Fibroblast of villous mesenchyme (primary cell): ENCODE results near the genes DYNC1LI1 and PDCD6IP.

DNA sequence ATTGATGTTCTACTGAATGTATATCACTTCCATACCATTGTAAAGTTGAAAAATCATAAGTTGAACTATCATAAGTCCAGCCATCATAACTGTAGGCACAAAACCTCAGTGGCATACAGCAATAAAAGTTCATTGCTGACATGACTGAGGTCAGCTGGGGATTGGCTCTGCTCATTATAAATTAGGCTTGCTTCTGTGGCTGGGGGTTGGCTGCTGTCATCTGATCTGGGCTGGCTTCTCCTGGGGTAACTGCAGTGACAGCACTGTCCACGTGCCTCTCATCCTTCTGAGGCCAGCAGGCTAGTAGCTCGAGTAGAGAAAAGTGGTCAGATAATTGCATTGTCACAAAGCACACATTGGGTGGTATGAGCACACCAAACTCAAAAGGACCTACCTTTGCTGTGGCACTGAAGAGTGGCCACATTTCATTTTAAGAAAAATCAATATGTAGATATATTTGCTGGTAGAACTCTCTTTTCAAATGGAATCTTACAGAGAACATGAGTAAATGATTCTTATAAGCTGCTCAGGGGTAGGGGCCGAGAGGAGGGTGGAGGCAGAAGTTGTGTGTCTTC, 31.3 kb downstream of the CMTM7 start:
- CAGE, long polyA plus RNA = no peak

GRCh38 chr3:32448631-32449204, 53.9 kb downstream of the CMTM6 start:
- CAGE, long polyA plus RNA = no peak

- CAGE, long polyA plus RNA = no peak
These were observed at the start of gene DYNC1LI1 for GRCh38 chr3:32570452-32571538. Gene DYNC1LI1 (minus strand): TSS chr3:32570858.

DNA sequence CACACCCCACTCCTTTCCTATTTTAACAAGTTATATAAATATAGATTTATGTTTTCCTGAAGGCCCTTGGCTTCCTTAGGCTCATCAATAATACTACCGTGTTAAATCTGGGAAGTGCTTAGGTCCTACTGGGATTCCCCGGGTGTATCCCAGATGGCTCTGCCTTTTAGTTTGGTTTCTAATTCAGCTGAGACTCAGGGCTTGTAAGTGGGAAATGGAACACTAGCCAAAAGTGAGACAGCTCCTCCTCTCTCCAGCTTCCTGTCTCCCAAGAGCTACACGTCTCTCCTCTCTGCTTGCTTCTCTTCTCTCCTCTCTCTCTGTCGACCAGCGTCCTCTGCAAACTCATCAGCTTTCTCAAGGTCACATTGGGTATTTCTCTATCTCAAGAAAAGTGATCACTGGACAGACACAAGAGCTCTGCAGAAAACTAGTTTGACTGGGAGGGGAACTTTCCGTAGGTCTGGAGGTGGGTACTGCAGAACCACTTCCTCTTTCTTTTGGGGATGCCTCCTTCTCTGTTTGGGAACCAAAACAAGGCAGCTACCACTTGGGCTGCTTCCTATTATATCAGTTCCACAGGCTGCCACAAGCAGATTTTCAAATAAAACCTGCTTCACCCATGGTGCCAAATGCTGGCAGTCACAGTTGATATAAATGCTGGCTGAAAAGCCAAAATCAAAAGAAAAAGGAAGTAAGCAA, 7.0 kb upstream of the DYNC1LI1 start:
- CAGE, long polyA plus RNA = no peak

- CAGE, long polyA plus RNA = no peak
These were observed 18.6 kb downstream of the CNOT10 start for GRCh38 chr3:32703401-32704150.

GRCh38 chr3:32800391-32800883, 17.4 kb upstream of the TRIM71 start:
- CAGE, long polyA plus RNA = no peak

DNA sequence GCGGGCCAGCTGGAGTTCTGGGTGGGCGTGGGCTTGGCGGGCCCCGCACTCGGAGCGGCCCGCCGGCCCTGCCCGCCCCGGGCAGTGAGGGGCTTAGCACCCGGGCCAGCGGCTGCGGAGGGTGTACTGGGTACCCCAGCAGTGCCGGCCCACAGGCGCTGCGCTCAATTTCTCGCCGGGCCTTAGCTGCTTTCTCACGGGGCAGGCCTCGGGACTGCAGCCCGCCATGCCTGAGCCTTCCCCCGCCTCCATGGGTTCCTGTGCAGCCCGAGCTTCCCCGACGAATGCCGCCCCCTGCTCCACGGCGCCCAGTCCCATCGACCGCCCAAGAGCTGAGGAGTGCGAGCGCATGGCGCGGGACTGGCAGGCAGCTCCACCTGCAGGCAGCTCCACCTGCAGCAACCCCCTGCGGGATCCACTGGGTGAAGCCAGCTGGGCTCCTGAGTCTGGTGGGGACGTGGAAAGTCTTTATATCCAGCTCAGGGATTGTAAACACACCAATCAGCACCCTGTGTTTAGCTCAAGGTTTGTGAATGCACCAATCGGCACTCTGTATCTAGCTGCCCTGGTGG, 48.5 kb upstream of the CCR4 start:
- CAGE, long polyA plus RNA = no peak

- CAGE, long polyA plus RNA = no peak
These were observed 49.6 kb downstream of the CCR4 start for GRCh38 chr3:33000993-33001591.

DNA sequence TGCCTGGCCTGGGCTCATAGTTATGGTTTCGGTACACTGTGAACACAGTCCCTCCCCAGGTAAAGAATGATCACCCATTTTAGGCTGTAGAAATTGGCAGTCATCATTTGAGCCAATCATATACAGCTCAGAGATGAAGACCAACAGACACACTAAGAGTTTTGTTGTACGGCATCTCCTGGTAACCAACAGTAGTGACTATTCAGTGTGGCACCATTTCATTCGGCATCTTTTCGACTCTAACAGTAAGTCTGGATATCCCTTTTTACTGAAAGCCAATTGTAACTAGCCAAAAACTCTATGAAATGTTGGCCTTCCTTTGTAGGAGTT, 33.5 kb downstream of the UBP1 start:
- CAGE, long polyA plus RNA = no peak

- CAGE, long polyA plus RNA = no peak
These were observed 13.6 kb downstream of the UBP1 start for GRCh38 chr3:33426372-33427198.

DNA sequence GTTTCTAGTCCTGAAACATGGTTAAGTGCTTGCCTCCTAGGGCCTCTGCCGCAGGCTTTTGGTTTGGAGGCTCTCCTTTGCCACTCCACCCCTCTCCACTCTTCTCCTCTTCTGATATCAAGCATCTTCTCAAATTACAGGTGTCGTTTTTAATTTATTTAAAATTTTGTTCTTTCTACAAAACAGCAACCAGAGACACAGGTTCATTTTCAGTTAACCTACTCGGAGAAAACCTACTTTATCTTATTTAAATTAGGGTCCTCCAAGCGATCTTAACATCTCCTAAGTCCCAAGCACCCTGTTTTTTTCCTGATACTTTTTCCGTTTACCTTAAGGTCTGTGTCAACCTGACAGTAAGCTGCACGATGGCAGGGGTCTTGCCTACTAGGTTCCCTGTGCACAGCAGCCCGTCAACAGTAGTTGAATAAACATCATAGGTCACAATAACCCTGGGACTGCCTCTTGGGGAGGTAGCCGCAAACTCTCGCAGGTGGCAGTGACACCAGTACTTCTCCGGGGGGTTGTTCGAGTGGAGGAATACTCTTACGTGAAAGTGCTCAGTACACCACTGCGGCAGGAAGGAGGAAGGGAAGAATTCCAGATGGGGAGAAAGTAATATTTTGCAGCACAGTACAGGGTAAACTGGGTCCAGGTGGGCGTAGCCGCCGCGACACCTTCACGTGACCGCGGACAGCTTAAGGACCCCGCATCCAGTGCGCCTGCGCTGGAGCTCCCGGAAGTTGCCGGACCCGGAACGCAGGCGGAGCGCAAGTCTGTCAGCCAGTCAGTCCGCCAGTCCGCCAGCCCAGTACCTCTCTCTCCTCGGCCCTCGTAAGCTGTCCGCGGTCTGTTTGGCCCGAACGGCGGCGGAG, at the start of gene PDCD6IP:
Gene PDCD6IP (plus strand): TSS at position 783 of the 872 bp plus-strand sequence.
- CAGE, long polyA plus RNA = start-site peak on the plus strand centred at position 766 of the sequence, 85 bp wide, 2,162 and 2,958 reads in 2 replicates

DNA sequence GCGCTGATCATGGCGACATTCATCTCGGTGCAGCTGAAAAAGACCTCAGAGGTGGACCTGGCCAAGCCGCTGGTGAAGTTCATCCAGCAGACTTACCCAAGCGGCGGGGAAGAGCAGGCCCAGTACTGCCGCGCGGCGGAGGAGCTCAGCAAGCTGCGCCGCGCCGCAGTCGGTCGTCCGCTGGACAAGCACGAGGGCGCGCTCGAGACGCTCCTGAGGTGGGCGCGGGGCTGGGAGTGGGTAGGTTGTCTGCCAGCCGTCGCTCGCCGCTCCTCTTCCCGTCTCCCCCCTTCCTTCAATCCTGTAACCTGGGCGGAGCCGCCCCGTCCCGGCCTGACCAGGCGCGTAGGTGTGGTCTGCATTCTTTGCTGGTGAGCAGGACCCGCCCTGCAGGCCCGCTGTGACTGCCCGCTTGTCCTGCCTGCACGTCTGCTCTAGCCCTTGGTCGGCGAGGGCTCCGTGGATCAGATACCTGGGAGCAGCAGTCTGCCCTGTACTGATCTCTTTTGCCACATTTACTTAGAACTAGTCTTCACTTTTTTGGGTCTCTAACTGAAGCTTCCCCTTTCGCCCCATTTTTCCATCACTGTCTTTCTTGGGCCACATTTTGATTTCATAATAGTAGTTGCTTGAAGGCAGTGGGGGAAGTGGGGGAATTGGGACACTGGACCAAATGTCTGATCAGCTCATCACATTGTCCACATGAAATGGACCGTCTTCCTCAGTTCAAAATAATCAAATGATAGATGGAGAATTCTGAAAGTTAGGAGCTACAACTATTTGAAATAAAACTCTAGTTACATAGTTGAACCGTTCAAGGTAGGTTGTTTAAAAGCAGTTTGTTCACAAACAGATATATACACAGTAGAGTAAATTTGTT, 530 bp downstream of the PDCD6IP start:
- CAGE, long polyA plus RNA = no peak

DNA sequence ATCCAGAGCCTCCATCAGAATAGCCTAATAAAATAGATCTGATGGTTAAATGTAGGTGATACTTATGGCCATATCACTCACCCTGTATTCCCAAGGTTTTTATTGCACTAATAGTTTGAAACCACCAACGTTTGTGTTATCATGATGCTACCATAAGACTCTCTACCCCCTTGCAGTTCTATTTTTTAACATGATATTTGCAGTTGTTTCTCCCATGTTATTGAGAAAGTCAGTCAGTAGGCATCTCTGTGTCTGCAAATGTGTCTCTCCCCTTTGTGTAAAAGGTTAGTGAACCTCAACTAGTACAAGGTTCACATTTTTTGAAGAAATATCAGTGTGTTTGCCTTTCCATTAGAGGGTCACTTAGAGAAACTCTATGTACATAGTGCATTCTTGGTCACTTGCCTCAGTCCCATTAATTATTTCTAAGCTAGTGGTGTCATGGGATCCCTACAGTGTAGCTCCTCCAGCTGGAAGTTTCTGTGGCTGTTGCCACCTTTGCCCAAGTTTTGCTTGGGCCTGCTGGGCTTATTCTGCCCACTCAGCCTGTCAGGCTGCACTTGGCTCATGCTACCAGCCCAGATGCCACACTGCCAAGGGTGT, 161.5 kb downstream of the ARPP21 start:
- CAGE, long polyA plus RNA = no peak

- CAGE, long polyA plus RNA = no peak
These were observed 480 bp downstream of the STAC start for GRCh38 chr3:36380798-36381169.

DNA sequence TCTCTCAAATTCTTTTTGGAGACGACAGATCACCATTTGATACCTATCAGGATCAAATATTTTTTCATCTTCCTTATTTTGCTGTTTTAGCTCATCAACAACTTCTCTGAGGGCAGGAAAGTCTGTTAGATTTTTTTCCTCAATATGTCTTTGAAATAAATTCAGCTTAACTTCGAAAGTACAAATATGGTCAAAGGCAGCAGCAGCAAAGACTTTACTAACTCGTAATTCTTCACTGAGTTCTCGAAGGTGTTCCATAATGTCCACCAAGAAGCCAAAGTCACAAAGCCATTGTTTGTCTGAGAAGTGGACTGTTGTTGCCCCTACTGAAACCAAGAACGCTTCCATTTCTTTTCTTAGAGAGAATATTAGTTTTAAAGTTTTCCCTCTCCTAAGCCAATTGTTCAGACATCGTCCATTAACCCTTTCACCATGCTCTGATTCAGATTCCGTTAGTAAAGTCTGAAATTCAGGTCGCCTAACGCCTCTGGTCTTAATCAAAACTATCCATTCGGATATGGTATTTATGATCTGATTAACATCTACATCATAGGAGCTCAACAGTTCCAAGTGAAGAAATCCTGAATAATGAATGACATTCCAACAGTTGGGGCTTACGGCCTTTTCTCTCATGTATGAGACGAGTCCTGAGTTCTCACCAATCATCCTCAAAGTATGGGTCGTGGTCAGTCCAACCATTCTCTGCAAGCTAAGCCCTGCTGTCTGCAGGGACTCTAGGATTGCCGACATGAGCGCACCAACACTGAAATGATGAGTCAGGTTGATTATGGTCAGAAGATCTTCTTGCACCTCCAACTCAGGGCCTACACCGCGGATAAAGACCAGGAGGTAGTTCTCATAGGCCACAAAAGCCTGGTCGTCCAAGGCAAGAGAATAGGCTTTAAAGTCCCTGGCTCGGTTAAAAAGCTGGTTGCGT, 1.0 kb downstream of the EPM2AIP1 start:
- CAGE, long polyA plus RNA = no peak

GRCh38 chr3:37016491-37017598, 23.5 kb downstream of the MLH1 start:
- CAGE, long polyA plus RNA = no peak

DNA sequence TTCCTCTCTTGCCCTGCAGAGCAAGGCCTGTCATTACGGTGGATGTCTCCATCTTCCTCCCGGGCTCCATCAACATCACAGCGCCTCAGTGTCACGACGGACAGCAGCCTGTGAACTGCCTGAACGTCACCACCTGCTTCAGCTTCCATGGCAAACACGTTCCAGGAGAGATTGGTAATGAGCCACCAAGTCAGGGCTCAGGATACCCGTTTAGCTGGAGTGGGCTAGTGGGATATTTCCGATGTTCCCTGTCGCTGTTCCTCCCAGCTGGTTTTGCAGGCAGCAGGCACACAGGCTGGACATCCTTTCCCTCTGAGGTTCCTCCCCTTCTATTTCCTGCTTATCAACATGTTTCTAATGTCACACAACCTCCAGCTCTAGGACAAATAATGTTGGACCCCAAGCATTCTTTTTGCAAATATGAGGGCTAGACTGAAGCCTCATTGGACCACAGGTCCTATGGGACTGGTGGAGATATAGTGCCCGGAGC, 81.4 kb downstream of the ITGA9 start:
- CAGE, long polyA plus RNA = no peak

DNA sequence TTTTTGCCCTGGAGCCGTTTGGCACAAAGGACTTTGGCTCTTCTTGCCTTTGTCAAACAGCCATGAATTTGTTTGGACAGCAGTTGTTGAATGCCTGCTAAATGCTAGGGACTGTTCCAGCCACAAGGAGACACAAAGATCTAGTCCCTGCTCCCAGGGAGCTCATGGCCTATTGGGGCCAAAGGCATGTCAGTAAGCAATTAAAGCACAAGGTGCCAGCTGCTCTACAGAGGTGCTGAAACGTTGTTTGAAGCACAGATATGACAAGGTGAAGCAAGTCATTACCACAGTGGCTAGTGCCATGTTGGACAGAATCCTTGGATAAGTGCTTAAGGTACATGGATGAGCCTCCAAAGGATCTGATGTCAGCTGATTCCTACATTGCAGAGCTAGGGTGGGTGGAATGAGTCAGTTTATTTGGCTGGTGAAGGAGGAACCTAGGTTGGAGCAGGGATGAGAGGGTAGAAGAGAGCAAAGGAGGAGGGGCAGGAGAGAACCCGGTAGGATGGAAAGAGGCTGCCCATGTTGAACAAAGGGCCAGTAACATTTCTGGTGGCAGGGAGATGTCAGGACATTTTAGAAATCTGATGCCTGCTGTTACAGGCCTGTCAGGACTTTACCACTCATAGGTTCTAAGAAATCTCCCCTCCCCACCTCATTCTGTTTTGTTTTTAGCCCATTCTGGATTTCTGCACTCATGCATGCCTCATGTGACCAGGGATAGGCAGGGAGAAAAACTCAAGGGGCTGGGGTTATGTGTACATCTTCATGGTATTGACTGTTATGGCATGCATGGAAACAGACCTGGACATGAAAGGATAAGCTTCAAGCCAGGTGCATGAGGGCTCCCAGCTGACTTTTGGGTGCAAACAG, 171.7 kb upstream of the CTDSPL start:
- CAGE, long polyA plus RNA = no peak

GRCh38 chr3:37863985-37864296, 2.3 kb downstream of the CTDSPL start:
- CAGE, long polyA plus RNA = no peak

GRCh38 chr3:37926673-37927180, 63.9 kb upstream of the VILL start:
- CAGE, long polyA plus RNA = no peak